Myometrial cell (primary cell): Measurements from ENCODE around the genes CALCA, ABCC8 and MISFA.

GRCh38 chr11:14845213-14845808 lies 46.7 kb downstream of the CYP2R1 start:
- RAMPAGE, long total RNA: no peak

- RAMPAGE, long total RNA: no peak
Measured at GRCh38 chr11:14972044-14972912, at the start of gene CALCA. Gene CALCA (minus strand): TSS chr11:14972351.

GRCh38 chr11:15816029-15817134 lies 540.0 kb downstream of the SOX6 start:
- RAMPAGE, long total RNA: no peak

DNA sequence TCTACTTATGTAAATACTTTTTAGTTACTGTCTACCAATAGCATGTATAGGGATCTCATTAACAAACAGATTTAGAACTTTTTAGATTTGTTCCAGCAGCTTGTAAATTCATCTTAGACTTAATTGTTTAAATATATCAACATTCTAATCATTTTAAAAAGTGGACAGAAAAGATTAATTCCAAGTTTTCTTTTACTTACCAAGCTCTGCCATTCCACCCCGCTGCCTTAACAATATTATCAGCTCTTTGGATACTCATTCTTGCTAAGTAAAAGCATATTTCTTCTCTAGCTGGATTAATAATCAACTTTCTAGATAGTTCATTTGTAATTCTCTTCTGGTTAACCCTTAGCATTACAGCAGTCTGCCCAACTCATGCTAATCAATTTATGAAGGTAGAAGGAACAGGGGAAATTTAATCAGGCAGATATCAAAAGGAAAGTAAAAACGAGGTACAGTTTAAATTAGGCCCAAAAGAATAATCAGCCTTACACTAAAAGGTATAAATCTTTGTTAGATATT lies 41.0 kb upstream of the SOX6 start:
- RAMPAGE, long total RNA: no peak

GRCh38 chr11:16613378-16614465 lies 124.7 kb upstream of the C11orf58 start:
- RAMPAGE, long total RNA: no peak

DNA sequence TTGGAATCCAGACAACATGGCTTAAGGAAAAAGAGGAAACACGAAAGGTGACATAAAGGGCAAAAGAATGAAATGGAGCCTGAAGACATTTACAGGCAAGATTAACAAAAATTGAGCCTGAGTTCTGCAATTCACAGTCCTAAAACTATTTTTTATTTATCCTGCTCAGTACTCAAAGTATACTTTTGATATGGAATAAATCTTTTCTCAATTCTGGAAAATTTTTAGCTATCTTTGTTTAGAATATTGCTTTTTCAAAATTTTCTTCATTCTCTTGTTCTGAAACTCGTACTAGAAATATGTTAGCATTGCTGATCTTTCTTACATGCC lies 83.1 kb upstream of the C11orf58 start:
- RAMPAGE, long total RNA: no peak

- RAMPAGE, long total RNA: no peak
Measured at GRCh38 chr11:16739209-16739926, 921 bp downstream of the C11orf58 start.

GRCh38 chr11:16905716-16906285 lies 108.4 kb downstream of the PLEKHA7 start:
- RAMPAGE, long total RNA: no peak

- RAMPAGE, long total RNA: no peak
Measured at GRCh38 chr11:17413305-17414072, 25.0 kb upstream of the KCNJ11 start.

- RAMPAGE, long total RNA: no peak
Measured at GRCh38 chr11:17476287-17477223, at the start of gene ABCC8. Gene ABCC8 (minus strand): TSS chr11:17476845.

DNA sequence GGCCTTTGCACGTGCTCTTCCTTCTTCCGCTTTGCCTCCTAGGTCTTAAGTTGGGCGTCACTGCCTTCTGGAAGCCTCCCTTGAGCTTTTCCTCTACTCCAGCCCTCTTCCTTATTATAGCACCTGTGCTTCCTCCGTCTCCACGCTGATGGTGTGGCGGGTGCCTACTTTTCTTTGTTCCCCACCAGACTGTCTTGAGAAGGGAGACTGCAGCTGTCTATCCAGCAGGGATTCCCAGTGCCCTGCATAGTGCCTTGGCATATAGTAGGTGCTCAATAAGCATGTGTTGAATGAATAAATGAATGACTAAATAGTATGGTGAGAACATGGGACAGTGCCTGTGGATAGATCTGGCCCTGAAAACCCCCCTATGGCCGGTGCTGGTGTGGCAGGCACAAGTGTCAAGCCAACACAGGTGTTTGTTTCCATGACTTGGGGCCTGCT lies 30.0 kb upstream of the ABCC8 start:
- RAMPAGE, long total RNA: no peak

DNA sequence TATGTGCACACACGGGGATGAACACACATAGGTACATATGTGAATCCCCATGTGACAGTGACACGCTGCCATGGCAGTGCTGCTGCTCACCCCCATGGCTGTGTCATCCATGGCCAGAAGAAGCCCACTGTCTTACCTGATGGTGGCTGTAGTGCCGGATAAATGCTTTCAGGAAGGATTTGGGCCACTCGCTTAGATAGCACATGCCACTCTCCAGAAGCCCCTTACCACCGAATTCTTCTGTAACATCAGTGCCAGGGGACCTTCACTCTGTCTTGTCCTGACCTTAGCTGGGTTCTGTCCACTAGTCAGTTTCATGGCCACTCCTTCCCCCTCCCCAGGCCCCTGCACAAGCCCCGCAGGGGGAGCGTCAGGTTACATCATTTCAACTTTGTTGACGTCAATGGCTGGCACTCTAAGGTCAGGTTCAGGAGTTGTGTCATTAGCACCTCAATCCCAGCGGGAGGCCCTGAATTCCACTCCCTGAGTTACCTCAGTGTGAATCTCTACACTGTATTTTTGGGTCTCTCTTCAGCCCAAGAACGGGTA lies 10.6 kb downstream of the USH1C start:
- RAMPAGE, long total RNA: no peak

DNA sequence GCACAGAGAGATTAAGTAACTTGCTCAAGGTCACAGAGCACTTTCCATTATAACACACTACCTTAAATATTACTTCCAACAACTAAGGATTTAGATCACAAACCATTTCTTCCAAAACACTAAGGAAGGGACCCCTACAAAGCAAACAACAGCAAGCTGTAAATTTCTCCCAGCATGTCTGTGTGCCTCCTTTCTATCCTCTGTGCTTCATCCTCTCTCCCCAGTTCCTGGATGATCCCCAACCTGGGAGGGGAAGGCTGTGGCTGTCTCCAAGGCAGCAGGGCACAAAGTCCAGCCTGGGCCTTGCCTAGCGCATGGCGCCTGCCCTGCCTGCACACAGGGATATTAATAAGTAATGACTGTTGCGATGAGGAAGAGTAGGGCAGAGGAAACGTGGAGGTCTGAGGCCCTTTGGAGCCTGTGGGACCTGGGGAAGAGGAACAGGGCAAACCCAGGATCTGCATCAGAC lies 2.0 kb downstream of the USH1C start:
- RAMPAGE, long total RNA: no peak

- RAMPAGE, long total RNA: no peak
Measured at GRCh38 chr11:18335373-18336087, 13.2 kb downstream of the GTF2H1 start.

DNA sequence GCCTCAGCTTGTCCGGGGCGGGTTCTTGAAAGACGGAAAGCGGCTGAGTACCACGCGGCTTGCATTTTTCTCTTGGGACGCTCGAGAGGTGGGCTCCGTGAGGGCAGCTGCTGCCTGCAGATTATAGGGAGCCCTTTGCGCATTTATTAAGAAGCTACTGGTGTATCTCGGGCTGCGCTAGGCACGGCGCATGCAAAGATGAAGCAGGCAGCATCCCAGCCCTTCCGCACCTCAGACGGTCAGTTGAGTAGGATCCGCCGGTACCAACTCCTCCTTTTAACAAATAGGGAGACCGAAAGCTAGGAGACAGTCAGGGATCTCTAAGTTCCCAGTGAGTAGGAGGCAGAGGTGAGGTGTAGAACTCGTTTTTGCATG lies 660 bp downstream of the LDHA start:
- RAMPAGE, long total RNA: no peak

- RAMPAGE, long total RNA: no peak
Measured at GRCh38 chr11:18588215-18588587, 333 bp downstream of the UEVLD start.

GRCh38 chr11:18599618-18600087 lies at the start of gene MISFA:
Gene MISFA (plus strand): TSS chr11:18599789.
- RAMPAGE, long total RNA: no peak

GRCh38 chr11:18615435-18616393 lies 16.1 kb downstream of the MISFA start:
- RAMPAGE, long total RNA: no peak

GRCh38 chr11:18705536-18706732 lies 7.4 kb downstream of the TMEM86A start:
- RAMPAGE, long total RNA: no peak

DNA sequence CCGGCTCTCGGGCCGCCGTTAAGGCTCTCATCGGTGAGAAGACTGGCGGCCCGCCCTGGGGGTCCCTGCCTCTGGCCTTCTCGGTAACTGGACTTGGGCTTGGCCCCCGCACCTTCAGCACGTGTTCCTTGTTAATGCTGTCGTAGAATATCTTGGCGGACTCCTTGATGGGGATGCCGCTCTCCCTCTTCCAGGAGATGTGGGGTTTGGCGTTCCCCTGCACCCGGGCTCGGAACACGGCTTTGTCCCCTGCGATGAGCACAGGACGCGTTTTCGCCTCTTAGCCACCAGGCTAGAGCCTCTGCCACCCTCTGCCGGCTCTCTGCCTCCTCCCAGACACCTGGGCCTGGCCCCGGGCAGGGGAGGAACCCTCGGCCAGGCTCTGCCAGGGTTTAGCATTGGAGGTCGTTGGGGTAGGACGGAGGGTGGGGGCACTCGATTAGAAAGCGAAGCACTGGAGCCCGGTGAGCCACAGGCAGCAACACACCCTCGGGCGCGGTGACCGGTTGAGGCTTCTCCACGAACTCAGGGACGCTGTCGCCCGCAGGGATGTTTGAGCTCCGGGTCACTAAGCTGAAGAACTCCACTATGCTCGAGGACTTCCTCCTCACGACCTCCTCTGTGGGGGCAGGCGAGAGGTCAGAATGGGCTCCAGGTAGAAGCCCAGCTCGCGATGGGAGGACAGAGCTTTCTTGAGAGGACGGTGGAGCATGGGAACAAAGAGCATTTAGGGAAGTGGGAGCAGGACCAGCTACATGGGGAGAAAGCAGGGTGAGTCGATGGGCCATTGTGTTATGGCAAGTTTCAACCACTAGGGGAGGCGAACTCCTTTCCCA lies 4.3 kb downstream of the IGSF22 start:
- RAMPAGE, long total RNA: no peak